Myometrial cell (primary cell): ENCODE results near the gene SCAMP1.

- RAMPAGE, long total RNA, result no peak
These were observed 76.5 kb upstream of the TBCA start for GRCh38 chr5:77852269-77853337.

DNA sequence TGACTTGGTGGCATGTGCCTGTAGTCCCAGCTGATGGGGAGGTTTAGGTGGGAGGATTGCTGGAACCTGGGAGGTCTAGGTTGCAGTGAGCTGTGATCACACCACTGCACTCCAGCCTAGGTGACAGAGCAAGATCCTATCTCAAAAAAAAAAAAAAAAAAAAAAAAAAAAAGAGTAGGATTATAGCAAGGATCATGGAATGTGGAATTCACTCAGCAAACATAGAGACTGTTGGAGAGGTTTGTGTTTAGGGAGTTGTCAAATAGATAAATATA is 204.5 kb upstream of the TBCA start:
- RAMPAGE, long total RNA, result no peak

GRCh38 chr5:78295564-78296036 is 1.1 kb upstream of the AP3B1 start:
- RAMPAGE, long total RNA, result no peak

DNA sequence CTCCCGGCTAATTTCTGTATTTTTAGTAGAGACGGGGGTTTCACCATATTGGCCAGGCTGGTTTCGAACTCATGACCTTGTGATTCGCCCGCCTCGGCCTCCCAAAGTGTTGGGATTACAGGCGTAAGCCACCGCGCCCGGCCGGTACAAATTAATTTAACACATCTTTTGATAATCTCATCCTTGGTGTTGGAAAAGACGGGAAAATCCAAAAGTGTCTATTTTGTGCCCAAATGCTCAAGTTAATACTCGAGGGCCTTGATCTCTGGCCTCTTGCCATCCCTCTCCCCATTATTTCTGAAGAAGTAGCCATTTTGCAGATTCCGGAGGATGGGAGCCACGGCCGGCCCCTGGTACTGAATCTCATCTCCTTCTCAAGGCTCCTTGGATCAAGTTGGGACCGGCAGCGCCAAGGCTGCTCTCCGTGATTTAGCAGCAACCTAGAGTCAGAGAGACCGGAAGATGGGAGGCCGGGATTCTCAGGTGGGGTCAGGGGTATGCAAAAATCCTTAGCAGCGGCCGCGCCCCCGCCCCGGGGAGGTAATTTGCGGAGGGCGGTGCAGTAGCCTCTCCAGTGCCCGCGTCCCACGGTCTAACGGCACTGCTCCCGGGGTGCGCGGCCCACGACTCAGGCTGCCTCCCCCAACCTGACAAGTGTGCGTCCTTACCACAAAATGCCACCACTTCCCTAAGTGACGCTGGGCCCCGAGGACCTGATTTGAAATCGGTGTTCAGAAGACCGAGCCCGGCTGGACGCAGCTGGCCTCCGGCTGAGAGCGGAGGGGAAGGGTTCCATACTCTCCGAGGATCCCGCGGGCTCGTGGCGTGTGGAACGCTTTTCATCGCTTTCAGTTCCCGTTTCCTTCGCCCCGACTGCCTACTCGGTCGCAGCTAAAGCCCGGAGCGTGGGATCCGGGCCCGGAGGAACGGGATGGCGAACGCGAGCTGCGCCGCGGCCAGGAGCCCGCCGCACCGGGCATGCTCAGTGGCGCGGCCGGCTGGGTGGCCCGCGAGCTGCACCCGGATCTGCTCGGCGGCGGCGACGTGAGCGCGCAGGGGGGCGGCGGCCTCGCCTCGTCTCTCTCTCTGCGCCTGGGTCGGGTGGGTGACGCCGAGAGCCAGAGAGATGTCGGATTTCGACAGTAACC is at the start of gene SCAMP1:
SCAMP1 (plus strand) TSS at position 1,072 of the 1,148 bp plus-strand sequence.
- RAMPAGE, long total RNA, result start-site peak on the plus strand centred at position 1,078 of the sequence, 94 bp wide, 745 and 574 reads in 2 replicates

GRCh38 chr5:78475541-78476513 is 115.4 kb downstream of the SCAMP1 start:
- RAMPAGE, long total RNA, result no peak

- RAMPAGE, long total RNA, result no peak
These were observed 125.0 kb downstream of the SCAMP1 start for GRCh38 chr5:78485362-78485819.

DNA sequence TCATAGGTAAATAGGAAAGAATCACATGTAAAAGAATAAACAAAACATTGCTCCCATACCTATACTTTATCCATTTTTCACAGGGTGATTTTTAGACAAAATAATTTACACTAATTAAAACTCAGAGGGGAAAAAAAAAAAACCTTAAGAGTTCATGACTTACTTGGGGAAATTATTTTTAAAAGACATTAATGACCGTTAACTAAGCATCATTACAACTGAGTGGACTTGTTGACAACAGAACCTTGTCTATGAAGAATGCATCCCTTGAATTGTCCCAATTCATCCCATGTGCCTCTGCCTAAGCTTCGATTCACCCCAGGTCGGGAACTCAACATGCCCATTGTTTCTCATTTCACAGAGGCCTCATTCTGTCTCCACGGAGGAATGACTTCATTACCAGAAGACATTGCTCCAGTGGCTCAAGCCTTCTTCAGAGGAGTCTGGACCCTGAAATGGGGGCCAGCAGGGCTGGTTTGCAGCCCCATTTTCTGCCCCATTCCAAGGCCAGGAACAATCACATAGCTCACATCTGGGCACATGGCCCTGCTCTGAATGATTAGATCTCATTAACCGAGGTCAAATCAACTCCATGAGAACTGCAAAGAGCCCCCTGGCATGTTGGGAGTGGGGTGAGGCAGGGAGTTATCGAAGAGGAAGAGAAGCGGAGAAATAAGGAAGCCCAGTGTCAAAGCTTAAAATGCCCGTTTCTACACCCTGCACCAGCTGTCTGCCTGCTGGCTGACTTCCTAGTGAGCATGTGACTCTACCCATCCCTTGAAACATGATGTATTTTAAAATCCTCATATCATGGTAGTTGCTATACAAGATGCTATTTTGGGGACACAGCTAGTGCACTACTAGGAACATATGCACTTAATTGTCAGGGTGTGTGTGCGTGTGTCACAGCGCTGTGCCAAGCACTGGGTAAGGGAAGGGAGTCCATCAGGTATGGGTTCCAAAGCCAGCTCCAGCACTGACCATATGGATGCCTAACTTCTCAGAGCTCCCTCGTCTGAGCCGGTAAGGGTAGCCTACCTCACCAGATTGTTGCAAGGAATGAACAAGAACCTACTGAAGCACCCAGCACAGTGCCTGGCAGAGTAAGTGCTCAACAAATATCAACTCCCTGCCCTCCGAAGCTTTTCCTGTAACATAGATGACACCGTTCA is 137.2 kb downstream of the LHFPL2 start:
- RAMPAGE, long total RNA, result no peak

DNA sequence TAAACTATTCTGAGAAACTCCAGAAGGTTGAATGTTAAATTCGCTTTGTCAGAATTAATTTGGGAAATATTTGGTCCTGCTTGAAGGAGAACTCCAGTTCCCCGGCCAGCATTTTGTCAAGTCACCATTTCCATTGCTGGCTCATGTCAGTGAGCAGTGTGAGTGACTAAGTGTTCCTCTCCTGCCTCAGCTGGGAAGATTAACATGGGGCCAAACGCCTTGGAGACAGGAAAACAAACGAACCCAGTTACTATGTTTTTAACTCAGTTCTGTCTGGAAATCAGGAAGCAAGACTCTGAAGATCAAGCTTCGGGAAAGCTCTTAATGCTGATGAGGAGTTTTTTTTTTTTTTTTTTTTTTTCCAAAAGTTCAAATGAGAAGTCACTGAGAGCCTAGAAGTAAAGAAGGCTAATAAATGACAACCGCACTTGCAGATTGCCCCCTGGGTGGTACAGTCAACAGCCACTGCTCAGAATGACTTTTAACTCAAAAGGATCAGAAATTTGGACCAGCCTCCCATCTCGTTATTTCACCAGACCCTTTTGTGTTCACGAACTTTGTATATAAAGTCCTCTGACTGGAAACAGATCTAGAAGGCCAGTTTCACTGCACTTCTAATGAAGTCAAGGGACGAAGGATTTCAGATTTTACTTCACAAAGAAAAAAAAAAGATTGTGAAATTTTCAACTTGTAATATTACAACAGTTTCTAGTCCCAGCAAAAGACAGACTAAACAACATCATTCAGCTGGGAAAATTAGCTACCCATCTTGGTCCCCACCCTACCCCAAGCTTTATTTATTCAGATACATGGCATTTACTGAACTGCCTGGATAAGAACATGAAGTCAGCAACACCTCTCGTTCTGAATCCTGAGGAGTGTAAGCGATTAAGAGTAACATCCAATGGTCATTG is 121.3 kb downstream of the LHFPL2 start:
- RAMPAGE, long total RNA, result no peak

- RAMPAGE, long total RNA, result no peak
These were observed 73.8 kb downstream of the LHFPL2 start for GRCh38 chr5:78574802-78575210.

DNA sequence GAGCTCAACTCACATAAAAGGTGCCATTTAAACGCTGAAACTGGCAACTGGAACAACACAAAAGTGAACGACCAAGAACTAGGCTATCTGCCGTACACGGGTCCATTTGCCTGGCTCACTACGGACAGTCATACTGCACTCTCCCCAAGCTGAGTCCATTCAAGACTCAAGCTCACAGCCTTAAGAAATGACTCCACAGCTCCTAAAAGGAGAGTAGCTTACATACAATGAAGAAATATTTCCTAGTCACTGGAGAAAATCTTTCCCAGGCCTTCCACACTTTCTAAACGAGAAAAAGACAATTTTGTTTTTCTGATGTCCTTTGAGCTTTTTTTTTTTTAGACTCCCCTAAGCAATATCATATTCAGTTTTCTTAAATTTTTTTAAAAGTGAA is 71.1 kb downstream of the LHFPL2 start:
- RAMPAGE, long total RNA, result no peak

DNA sequence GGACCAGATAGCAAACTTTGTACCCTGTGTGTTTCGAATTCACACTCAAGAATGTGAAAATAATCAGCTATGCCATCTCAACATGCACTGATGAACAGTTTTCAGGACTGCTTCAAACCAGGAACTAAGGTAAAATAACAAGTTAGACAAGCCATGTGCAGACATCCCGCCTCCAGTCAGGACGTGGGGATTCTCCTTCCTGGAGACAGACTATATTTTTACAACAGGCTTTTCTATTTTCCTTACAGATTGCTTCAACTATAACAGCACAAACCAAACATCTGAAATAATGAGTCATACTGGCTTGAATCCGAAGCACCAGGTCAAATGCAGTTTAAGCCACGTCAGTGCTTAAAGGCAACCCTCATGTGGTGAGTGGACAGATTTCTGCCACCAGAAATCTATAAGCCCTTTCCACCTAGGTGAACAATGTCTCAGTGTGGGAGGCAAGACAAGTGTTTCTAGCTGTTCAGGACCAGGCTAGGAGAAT is 53.5 kb downstream of the LHFPL2 start:
- RAMPAGE, long total RNA, result no peak

GRCh38 chr5:78644395-78645262 is 3.9 kb downstream of the LHFPL2 start:
- RAMPAGE, long total RNA, result no peak

DNA sequence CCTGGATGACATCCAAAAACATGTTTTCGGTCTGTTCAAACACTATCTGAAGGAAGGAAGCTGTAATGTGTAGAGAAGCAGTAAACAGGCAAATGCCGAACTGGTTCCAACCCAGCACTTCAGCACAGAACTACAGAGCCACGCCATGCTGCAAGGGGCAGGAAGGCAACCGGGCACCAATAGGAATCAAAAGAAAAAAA is 12.2 kb downstream of the ARSB start:
- RAMPAGE, long total RNA, result no peak

DNA sequence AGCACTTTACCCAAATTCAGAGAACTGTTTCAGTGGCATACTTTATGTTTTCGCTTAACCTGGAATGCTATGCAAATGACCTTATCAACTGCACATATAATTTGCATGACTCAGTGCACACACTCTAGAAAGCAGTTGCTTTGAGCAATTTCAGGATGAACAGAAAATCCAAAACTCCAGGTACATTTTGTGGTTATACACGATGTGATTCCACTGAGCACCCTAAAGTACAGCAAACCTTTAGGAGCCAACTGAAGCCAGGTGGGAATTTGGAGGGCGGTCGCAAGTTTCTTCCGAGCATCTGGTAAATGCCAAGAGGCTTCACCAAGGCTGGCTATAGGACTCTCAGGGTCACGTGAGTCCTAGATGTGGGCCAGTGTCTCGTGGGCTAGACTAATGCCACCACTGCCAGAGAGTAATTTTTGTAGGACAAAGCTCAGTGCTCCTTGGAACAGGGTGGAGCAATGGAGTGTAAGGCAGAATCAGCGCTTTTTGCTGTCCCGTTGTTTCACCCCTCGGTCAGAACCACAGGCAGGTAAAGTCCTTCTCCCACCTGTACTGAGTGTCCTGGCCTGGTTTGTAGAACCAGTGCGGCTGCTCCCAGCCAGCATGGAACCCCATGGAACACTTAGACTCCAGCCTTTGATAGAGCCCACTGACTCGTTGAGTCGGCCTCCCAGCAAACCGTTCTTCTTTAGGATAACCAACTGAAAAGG is 37.2 kb downstream of the DMGDH start:
- RAMPAGE, long total RNA, result no peak

- RAMPAGE, long total RNA, result no peak
These were observed 17.6 kb upstream of the BHMT start for GRCh38 chr5:79093870-79094634.

GRCh38 chr5:79277695-79278189 is 41.8 kb downstream of the JMY start:
- RAMPAGE, long total RNA, result no peak

DNA sequence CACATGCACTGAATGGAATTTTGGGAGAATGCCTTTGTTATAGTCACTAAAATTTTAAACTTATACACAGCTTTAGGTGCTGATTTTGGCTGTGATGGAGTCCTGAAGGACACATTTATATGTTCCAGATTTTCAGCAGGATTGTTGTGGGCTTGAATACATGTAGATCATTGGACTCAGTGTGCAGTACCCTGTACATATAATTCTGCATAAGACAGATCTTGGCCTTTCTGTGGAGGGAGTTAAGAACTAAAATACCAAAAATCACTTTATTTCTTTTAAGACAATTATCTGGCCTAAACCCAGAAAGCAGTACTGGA is 86.6 kb downstream of the JMY start:
- RAMPAGE, long total RNA, result no peak

DNA sequence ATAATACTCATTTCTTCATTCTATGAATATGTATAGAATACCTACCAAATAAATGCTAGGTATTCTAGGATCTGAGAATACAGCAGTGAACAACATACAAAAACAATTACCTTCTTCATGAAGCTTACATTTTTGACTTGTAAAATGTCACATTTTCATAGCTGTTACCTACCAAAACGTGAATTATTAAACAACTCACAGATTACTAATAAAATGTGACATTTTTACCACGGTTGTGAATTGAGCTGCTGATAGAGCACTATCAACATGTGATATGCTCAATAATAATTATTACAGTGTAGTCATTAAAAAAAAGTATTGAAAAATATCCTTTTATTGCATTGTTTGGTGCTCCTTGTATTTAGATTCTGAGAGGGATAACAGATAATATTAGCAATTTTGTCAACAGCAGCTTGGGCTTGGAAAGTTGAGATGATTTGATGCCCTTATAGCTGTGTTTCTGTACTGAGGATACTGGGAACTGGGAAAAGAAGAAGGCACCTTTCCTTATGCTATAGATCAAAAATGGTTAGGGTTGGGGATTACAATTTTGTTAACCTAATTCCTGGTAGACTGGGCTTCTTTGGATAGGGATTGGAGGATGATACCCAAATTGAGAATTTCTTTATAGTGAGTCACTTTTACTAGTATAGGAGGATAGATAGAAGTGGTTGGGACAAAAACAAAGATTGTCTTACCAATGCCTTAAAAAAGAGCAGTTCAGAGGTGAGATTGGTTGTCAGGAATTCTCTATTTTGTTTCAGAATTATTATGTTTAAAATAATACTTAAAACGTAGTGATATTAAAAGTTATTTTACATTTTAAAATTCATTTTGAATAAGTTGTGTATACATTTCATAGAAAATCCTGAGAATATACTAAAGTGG is 38.2 kb downstream of the TENT2 start:
- RAMPAGE, long total RNA, result no peak

GRCh38 chr5:79667204-79668054 is 22.2 kb upstream of the CMYA5 start:
- RAMPAGE, long total RNA, result no peak

DNA sequence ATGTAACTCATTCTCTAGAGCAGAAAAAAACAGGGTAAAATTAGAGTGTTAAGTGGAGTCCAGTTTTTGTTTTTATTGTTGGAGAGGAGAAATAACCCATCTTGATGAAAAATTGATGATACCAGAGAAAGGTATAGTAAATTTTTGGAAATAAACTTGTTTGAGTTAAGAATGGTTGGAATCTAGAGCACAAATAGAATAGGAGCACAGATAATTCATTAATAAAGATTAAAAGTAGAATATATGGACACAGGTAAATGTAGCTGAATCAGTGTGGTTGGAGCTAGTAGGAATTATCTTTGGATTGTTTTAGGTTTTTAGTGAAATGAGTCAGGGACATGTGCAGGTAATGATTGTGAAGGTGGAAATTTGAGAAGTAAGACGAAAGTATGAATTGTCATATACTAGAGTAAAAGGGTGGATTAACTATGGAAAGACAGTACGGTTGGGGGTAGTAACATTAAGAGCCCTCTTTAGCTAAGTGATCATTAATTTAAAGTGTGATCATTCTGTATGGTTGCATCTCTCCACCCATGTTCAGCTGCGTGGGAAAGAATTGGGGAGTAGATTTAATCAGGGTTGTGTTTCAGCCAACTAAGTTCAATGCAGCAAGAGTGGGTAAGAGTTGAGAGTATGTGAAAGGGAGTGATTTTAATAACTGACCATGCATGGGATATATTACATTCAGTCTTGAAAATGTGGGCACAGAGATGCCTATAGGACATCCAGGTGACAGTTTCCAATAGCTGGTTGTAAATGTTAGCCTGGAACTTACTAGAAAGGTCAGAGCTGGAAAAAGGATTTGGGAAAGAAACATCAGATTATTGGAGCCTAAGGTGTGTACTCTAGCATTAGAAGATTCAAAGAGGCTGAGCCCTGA is 14.3 kb upstream of the CMYA5 start:
- RAMPAGE, long total RNA, result no peak